Heart left ventricle (tissue), 7 donors: Measurements from ENCODE around the genes MORN3, HPD, IL31, DIABLO and VPS37B.

DNA sequence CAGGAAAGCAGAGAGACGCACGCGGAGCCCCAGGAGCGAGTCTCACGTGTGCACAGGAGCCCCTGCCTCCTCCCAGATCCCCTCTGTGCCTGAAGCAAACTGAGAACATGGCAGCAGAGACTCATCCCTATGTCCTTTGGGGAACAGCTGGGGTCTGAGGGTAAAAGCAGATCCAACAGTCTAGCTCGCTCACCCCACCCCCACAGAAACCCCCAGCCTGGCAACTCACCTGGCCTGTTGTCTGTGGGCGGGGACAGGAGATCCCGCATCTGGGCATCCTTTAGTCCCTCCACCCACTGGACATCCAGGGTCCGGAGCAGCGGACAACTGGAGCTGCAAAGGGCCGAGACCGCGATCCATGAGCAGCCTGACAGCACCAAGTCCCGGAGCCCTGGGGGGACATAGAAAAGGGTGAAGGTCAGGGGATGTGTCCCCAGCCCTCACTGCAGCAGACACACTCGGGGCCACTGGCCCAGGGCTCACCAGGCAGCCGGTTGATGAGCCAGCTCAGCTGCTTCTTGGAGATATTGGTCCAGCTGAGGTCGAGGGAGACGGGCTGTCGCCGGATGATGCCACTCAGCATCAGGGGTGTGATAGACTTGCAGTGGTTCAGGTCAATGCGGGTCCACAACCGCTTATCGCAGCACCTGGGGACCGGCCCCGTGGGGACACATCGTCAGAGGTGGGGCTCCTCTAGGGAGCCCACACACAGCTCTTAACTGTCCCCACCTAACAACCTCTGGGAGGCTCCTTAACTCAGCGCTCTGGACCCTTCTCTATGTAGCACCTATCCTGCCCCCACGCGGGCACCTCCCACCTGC lies 40.9 kb downstream of the RNF34 start:
- PRO-cap, 6 experiments = no peak in any of the 6 experiments
- RAMPAGE, long total RNA, 2 experiments = no peak in any of the 2 experiments
- RRBS = 95% methylated on average over 12 of the region's 29 CpGs

- PRO-cap, 6 experiments = peak in 6 of 6 experiments; most common plus-strand start chr12:121467533 (in 2); most common minus-strand start chr12:121467099 (in 3)
- RAMPAGE, long total RNA, 2 experiments = no peak in any of the 2 experiments
- RRBS = 1% methylated on average over 87 of the region's 145 CpGs
Measured at GRCh38 chr12:121466855-121467819, 67.2 kb downstream of the RNF34 start.

DNA sequence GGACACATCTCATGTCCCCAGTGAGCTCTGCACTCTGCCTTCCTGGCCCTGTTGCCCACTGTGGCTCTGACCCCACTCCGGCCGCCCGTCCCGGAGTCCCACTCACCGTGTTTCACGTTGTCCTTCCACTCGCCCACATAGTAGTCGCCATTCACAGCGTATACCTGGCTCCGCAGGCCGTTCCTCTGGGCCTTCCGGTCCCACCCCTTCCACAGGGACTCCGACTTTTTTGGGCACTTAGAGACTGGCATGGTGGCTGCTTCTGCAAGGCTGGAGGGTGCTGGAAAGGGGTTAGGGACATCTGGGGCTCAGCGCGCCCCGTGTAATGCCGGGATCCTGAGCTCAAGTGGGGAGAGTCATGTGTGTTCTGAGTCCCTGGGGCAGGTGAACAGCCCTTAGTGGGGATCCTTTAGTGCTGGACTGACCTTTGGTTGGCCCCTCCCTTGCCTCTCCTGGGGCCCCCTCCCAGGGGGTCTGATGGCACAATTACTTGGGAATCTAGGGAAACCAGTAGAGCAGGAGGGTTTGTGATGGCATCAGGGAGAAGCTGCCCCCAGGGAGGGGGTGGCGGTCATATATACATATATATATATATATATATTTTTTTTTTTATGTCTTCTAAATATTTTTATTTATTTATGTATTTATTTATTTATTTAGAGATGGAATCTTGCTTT lies at the start of gene MORN3:
MORN3 (minus strand) TSS at position 422 of the 677 bp plus-strand sequence.
- PRO-cap, 6 experiments = no peak in any of the 6 experiments
- RAMPAGE, long total RNA, 2 experiments = no peak in any of the 2 experiments
- RRBS = 74% methylated on average over 6 of the region's 18 CpGs

- PRO-cap, 6 experiments = peak in 5 of 6 experiments; most common plus-strand start chr12:121712259 (in 2); most common minus-strand start chr12:121712172 (in 2)
- RAMPAGE, long total RNA, 2 experiments = no peak in any of the 2 experiments
- RRBS = 4% methylated on average over 5 of the region's 19 CpGs
Measured at GRCh38 chr12:121712037-121712566, 450 bp upstream of the TMEM120B start.

DNA sequence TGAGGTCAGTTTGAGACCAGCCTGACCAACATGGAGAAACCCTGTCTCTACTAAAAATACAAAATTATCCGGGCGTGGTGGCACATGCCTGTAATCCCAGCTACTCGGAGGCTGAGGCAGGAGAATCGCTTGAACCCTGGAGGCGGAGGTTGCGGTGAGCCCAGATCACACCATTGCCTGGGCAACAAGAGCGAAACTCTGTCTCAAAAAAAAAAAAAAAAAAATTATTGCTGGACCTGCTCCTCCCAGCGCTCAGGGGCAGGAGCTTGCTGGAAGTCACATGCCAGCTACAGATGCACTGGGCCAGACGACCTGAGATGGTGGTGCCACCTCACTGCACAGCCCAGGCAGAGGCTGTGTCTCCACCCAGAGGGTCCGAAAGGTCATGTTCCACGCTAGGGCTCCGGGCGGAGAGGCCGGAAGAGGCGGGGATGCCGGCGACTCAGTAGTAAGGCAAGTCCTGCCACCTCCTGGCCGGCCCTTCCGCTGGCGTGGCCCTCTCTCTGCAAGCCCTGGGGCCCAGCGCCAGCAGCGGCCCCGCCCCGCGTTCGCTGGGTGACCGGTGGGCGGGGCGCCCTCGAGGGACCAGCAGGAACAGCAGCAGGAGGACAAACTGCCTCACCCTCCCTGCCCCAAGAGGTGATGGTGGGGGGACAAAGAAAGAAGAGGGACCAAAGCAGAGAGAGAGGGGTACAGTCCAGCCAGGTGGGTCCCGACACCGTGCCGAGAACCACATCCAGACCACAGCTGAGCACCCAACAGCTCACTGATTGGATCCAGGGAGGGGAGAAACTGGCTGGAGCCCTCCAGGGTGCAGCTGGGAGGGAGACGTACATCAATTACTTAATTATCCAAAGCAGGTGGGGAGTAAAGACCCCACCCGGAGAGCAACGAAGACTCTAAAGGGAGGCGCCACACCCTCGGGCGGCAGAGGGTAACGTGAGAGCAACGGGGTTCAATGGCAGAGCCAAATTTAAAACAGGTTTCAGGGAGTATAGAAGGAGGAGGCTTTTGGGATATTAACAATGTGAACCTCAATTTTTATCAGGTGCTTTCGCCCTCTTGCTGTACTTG lies 3.7 kb upstream of the RHOF start:
- PRO-cap, 6 experiments = peak in 6 of 6 experiments; most common plus-strand start position 306 of the sequence (in 5); most common minus-strand start position 358 of the sequence (in 3)
- RAMPAGE, long total RNA, 2 experiments = no peak in any of the 2 experiments
- RRBS = 3% methylated on average over 11 of the region's 42 CpGs

- PRO-cap, 6 experiments = peak in 1 of 6 experiments; most common minus-strand start chr12:121827475 (in 1)
- RAMPAGE, long total RNA, 2 experiments = no peak in any of the 2 experiments
- RRBS = 95% methylated on average over 4 of the region's 63 CpGs
Measured at GRCh38 chr12:121826990-121828300, 23.6 kb downstream of the SETD1B start.

DNA sequence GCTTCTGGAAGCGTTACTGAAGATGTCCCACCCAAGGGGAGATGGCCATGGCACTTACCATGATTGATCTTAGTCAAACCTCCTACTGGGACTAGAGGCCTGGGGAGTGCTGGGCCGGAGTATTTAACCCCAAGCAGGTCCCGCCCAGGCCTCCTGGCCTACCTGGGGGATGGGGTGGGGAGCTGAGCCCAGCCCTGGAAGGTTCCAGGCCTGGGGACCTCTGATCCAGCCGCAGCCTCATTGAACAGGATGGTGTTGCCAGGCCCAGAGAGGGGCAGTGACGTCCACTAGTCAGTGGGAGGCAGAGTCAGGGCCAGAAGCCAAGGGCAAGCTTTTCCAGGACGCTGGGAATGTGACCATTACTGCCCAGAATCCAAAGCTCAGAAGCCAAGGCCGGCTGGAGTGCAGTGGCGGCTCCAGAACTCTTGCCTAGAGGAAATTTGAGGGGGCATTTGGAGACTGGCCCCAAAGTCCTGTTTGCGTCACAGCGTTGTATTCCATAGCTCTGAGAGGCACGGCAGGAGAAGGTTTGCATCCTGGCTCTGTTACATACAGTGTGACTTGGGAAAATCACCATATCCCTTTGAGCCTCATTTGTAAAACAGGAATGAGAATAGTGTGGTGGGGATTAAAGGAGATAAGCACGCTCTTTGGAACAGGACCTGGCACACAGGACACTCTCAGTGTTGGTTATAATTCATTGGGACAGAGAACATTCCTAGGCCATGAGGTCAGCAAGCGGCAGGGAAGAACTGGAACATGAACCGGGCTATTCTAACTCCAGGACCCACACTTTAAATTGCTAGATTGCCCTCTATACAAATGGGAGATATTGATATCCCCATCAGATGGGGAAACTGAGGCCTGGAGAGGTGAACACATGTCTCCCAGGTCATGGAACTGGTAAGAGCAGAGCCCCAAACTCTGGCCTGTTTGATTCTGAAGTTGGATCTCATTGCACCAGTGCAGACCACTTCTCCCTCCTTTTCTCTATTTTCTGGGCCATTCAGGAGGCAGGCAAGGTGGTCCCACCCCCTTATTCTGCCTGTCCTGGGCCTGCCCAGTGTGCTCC lies at the start of gene HPD:
HPD (minus strand) TSS at position 97 of the 1,072 bp plus-strand sequence.
- PRO-cap, 6 experiments = peak in 6 of 6 experiments; most common plus-strand start position 383 of the sequence (in 6); most common minus-strand start position 242 of the sequence (in 4)
- RAMPAGE, long total RNA, 2 experiments = start-site peak on the minus strand in 2 of 2 experiments, centred at positions 97 to 263 of the sequence, 7 to 20 reads per replicate
- RRBS = no CpG with 5 or more reads among the region's 14 CpGs

GRCh38 chr12:121876190-121876790 lies 12.3 kb upstream of the PSMD9 start:
- PRO-cap, 6 experiments = no peak in any of the 6 experiments
- RAMPAGE, long total RNA, 2 experiments = no peak in any of the 2 experiments
- RRBS = no CpG with 5 or more reads among the region's 13 CpGs

GRCh38 chr12:122008757-122009078 lies 13.0 kb upstream of the BCL7A start:
- PRO-cap, 6 experiments = no peak in any of the 6 experiments
- RAMPAGE, long total RNA, 2 experiments = no peak in any of the 2 experiments
- RRBS = no CpG with 5 or more reads among the region's 5 CpGs

- PRO-cap, 6 experiments = no peak in any of the 6 experiments
- RAMPAGE, long total RNA, 2 experiments = no peak in any of the 2 experiments
- RRBS = no CpG with 5 or more reads among the region's 16 CpGs
Measured at GRCh38 chr12:122173936-122174611, at the start of gene IL31. Gene IL31, minus strand, starts transcription at chr12:122174221.

DNA sequence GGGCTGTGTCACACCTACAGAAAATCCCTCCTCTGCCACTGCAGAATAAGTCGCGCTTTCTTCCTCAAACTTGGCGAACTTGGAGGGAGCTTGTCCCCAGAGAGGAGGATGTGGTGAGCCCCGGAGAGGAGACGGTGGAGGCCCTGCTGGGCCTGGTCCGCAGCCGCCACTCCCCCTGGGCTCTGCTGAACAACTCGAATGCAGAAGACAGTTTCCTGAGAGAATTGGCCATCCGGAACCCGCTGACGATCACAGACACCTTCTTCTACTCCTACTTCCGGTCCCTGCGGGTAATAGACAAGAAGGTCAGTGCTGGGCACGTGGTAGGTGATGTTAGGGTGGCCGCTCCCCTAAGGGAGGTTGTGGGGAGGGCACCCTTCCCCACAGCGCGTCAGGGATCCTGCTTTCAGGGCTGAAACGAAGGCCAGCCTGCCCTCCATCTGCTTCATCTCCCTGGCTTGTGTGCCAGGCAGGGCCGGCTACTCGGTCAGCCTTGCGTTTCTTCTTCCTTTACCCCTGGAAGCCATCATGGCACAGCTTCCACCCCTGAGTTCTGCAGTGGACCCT lies 1.6 kb downstream of the LRRC43 start:
- PRO-cap, 6 experiments = no peak in any of the 6 experiments
- RAMPAGE, long total RNA, 2 experiments = no peak in any of the 2 experiments
- RRBS = 54% methylated on average over 5 of the region's 21 CpGs

- PRO-cap, 6 experiments = peak in 6 of 6 experiments; most common plus-strand start chr12:122226459 (in 2); most common minus-strand start chr12:122226052 (in 6)
- RAMPAGE, long total RNA, 2 experiments = start-site peak on the minus strand in 1 of 2 experiments, at chr12:122226024-122226041 at its widest, 241 reads per replicate
- RRBS = 1% methylated on average over 67 of the region's 126 CpGs
Measured at GRCh38 chr12:122225517-122226702, at the start of gene DIABLO. Gene DIABLO, minus strand, starts transcription at chr12:122226052.

DNA sequence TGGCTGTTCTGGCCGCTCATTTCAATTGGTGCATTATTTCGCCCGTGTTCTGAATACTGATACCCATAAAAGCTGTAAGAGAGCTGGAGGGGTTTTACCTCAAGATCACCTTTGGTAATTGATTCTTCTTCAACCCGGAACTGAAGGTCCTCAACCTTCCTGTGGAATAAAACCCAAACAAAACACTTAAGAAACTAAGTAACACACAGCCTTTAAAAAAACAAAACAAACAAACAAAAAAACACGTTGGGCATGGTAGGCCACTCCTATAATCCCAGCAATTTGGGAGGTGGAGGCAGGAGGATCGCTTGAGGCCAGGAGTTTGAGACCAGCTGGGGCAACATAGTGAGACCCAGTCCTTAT lies 69.9 kb downstream of the CLIP1 start:
- PRO-cap, 6 experiments = no peak in any of the 6 experiments
- RAMPAGE, long total RNA, 2 experiments = no peak in any of the 2 experiments
- RRBS = no CpG with 5 or more reads among the region's 6 CpGs

GRCh38 chr12:122483723-122484625 lies 16.8 kb downstream of the ZCCHC8 start:
- PRO-cap, 6 experiments = no peak in any of the 6 experiments
- RAMPAGE, long total RNA, 2 experiments = no peak in any of the 2 experiments
- RRBS = no CpG with 5 or more reads among the region's 7 CpGs

GRCh38 chr12:122504985-122506021 lies 4.6 kb upstream of the ZCCHC8 start:
- PRO-cap, 6 experiments = no peak in any of the 6 experiments
- RAMPAGE, long total RNA, 2 experiments = no peak in any of the 2 experiments
- RRBS = no CpG with 5 or more reads among the region's 10 CpGs

- PRO-cap, 6 experiments = no peak in any of the 6 experiments
- RAMPAGE, long total RNA, 2 experiments = no peak in any of the 2 experiments
- RRBS = no CpG with 5 or more reads among the region's 12 CpGs
Measured at GRCh38 chr12:122854253-122854658, 19.0 kb downstream of the HIP1R start.

- PRO-cap, 6 experiments = no peak in any of the 6 experiments
- RAMPAGE, long total RNA, 2 experiments = no peak in any of the 2 experiments
- RRBS = no CpG with 5 or more reads among the region's 44 CpGs
Measured at GRCh38 chr12:122860247-122861610, 25.5 kb downstream of the HIP1R start.

DNA sequence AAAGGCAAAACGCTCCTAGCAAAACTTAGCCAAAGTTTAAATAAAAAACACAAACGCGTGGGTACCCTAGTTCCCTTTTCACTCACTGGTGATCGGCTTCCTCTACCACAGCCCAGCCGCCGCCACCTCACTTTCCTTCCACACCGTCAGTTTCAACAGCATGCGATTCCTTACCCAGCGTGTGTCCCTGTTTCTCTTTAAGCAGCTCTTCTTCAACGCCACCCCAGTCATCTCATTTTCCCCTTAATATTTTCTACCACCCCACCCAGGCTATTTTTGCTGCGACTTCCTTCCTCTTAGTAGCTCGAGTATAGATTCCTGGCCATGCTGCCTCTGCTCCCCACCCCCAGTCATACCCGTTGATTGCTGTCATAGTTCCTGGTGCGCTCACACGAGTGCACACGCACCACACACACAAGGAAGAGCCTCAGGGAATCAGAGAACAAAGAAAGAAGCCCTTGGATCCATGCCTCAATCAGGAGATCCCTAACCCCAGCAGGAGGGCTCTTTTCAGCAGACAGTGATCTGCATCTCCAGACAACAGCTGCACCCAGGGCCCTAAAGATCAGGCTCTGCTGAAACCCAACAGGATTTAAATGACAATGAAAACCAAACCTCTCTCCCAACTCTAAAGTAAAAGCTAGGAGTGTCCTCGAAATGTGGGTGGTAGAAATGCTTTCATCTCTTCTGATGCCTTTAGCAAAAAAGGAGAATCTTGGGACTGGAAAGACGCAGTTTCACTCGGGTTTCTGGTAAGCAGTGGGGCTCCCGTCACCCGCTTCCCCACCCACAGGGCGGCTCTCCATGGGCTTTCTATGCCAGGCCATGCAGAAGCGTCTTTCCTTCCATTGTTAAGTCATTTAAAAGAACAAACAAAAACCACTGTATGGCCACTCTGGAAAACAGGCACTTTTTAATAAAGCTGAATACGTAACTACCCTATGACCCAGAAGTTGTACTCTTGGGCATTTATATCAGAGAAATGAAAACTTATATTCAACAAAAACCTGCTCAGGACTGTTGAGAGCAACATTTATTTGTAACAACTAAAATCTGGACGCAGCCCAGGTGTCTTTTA lies 23.8 kb downstream of the VPS37B start:
- PRO-cap, 6 experiments = peak in 6 of 6 experiments; most common plus-strand start position 369 of the sequence (in 3); most common minus-strand start position 220 of the sequence (in 3)
- RAMPAGE, long total RNA, 2 experiments = no peak in any of the 2 experiments
- RRBS = no CpG with 5 or more reads among the region's 25 CpGs

DNA sequence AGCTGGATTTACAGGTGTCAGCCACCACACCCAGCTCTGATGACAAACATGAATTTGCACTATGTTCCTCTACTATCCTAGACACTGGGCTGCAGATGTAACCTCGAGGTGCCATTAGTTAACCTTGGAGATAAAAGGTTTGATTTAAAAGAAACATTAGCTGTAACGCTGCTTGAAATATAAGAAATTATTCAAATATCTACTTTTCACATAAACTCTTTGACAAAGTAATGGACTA lies 8.0 kb downstream of the VPS37B start:
- PRO-cap, 6 experiments = no peak in any of the 6 experiments
- RAMPAGE, long total RNA, 2 experiments = no peak in any of the 2 experiments
- RRBS = no CpG with 5 or more reads among the region's 2 CpGs

DNA sequence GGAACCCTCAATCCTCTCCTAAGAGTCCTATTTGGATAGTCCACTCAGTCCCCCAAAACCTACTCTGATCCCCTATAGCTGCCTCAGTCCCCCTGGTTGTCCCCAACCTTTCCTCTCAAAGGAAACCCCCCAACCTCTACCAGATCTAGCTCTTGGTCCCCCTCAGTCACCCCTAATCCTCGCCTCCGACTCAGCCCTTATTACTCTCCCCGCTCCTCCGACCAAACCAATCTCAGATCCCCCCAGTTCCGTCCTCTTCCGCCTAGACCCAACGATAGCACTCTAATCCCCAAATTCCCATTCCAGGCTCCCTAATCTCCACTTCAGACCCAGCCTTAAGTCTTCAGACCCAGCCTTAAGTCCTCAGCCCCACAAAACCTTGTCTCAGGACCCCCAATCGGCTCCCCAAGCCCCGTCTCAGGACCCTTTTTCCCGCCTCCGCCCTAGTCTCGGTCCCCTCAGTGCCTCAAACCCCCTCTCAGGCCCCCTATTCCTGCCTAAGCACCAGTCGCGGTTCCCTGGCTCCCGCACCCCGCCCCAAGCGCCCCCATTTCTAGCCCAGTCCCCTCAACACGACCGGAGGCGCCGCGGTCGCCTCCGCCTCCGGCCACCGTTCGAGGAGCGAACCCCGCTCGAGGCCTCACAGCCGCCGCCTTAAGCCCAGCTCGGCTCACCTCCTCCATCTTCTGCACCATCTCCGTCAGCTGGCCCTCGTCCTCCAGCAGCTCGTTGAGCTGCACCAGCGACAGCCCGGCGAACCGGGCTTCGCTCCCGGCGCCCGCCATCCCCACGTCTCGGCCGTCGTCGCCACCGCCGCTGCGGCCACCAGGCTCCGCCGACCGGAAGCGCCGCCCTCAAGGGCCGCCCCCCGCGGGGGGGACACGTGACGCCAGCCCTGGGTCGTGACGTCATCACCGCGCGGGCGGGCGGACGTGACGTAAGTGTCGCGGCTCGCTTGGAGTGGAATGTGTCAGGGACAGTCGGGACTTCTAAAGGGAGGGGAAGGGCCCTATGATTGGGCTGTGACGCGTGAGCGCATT lies at the start of gene VPS37B:
VPS37B (minus strand) TSS at position 847 of the 1,040 bp plus-strand sequence.
- PRO-cap, 6 experiments = peak in 6 of 6 experiments; most common plus-strand start position 911 of the sequence (in 1); most common minus-strand start position 818 of the sequence (in 4)
- RAMPAGE, long total RNA, 2 experiments = start-site peak on the minus strand in 2 of 2 experiments, centred at positions 812 to 817 of the sequence, 83 to 149 reads per replicate
- RRBS = 1% methylated on average over 14 of the region's 78 CpGs